AG09319 (cell line): ENCODE measurements around the gene CTDSP1.

- RRBS = no CpG with 5 or more reads among the region's 13 CpGs
Measured at GRCh38 chr2:217650685-217651523, 351.9 kb downstream of the TNS1 start.

DNA sequence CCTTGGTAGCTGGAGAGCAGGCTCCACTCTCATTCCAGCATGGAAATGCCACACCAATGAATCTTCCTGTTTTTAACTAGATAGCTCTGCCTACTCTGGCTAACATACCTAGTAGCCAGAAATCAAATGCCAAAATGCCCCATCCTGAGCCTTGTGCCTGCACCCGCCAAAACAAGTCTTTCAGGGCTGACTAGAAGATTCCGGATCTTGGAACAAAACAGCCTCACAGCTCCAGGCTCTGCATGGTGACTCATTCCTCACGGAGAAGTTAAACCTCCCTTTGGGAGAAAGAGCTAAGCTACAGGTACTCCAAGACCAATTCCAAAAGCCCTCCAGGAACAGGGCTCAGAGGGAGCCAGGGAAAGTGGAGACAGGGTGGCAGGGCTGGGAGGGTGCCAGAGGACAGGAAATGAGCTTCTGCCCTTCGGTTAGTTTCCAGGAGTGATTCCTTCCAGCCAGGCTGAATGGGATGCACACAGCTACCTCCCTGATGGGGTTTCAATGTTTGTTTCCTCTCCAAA is 295.7 kb downstream of the TNS1 start:
- RRBS = no CpG with 5 or more reads among the region's 4 CpGs

GRCh38 chr2:217770297-217770859 is 232.4 kb downstream of the TNS1 start:
- RRBS = no CpG with 5 or more reads among the region's 3 CpGs

- RRBS = no CpG with 5 or more reads among the region's 1 CpG
Measured at GRCh38 chr2:217822174-217822477, 180.7 kb downstream of the TNS1 start.

- RRBS = no CpG with 5 or more reads among the region's 17 CpGs
Measured at GRCh38 chr2:217827254-217828323, 175.2 kb downstream of the TNS1 start.

DNA sequence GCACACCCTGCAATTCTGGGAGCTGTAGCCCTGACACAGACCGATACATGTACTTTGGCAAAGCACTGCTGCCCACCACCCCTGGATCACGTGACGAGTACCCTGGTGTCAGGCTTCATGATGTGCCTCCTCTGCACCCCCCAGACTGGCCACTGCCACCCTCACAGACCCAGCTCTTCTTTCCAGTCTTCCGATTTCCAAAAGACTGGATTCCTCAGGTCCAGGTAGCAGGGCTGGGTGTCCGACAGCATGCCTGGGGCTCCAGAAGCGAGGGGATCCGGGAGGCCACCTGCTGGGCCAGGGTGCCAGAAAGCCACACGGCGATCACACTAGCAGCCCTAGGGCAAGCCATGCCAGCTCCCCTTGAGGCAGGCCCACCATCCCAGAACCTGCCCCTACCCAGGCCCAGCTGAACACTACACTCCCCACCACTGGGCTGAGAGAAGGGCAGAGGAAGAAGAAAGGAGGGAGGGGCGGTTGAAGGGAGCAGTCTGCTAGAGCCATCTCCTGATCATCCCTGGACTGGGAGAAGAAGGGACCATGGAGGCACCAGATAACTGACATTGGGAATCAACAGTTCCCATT is 163.1 kb downstream of the TNS1 start:
- RRBS = no CpG with 5 or more reads among the region's 10 CpGs

DNA sequence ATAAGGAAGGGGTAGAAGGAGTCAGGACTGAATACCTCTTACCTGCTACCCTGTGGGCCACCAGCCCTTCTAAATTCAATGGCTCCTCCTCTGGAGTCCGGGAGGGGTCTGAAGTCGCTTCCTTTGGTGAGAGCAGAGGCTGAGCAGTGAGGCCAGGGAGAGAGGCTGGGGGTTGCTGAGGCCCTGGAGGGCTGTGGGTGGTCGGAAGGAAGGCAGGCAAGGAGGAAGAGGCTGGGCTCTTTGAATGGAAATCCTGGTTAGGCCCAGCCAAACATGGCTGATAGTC is 155.4 kb downstream of the TNS1 start:
- RRBS = no CpG with 5 or more reads among the region's 3 CpGs

DNA sequence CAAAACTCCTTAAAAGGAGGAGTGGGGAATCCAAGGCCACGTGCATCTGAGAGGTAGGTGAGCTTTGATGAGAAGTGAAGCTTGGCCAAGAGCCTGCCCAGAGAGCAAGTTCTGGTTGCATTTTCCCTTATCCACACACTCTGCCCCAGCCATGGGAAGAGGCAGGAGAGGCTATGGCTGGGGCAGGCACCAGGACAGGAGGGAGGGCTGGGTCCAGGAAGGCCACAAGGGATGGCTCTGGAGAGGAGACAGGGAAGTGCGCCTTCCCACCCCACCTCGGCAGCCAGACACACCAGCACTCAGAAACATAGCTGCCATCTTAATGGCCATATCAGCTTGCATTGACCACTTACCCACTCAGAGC is 148.2 kb downstream of the TNS1 start:
- RRBS = no CpG with 5 or more reads among the region's 3 CpGs

DNA sequence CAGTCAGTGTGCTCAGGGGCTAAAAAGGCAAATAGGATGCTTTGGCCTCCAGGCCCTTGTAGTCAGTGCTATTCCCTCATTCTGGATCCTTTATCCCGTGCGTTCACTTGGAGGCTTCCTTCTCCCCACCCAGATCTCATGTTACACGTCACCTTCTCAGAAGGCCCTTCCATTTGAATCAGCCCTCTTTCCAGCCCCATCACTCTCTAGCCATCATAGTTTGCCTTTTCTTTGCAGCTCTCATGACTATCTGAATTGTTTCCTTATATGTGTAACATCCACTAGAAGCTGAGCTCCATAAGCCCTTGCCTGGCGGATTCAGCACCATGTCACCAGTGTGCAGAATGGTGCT is 113.4 kb downstream of the TNS1 start:
- RRBS = no CpG with 5 or more reads among the region's 4 CpGs

GRCh38 chr2:217905280-217906370 is 97.2 kb downstream of the TNS1 start:
- RRBS = no CpG with 5 or more reads among the region's 27 CpGs

GRCh38 chr2:217923381-217924330 is 79.1 kb downstream of the TNS1 start:
- RRBS = no CpG with 5 or more reads among the region's 14 CpGs

DNA sequence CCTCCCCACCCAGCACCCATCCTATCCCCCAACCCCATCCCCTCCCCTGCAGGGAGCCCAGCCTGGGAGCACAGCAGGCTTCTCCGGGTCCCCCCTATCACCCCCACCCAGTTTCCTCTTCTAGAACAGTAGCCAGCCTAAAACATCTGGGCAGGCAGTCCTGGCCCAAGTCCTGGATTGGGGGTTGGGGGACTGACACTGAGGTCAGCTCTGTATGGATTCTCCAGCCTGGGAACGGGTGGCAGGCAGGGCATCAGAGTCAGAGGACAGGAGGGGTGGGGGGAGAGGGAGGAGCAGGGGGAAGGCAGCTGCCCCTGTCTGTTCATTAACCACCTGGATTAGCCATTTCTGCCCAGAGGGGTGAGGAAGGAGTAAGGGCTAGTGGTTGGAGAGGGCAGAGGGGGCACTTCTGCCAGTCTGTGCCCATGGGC is 60.0 kb downstream of the TNS1 start:
- RRBS = no CpG with 5 or more reads among the region's 2 CpGs

- RRBS = no CpG with 5 or more reads among the region's 4 CpGs
Measured at GRCh38 chr2:217975120-217975546, 27.7 kb downstream of the TNS1 start.

- RRBS = no CpG with 5 or more reads among the region's 2 CpGs
Measured at GRCh38 chr2:218237950-218238436, 21.0 kb downstream of the ARPC2 start.

DNA sequence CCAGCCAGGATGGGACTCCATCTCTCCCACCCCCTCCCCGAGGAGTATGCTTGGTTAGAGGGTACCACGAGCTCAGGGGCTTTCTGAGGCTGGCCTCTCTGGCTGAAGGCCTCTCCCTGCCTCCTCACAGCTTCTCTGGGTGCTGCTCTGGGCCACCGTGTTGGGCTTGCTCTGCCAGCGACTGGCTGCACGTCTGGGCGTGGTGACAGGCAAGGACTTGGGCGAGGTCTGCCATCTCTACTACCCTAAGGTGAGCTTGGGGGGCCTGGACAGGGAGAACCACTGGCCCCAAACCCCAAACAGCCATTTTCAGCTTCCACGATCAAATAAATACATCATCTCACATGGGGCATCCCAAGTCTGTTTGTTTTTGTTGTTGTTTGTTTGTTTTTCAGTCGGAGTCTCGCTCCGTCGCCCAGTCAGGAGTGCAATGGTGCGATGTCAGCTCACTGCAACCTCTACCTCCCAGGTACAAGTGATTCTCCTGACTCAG is 3.0 kb downstream of the SLC11A1 start:
- RRBS = no CpG with 5 or more reads among the region's 13 CpGs

DNA sequence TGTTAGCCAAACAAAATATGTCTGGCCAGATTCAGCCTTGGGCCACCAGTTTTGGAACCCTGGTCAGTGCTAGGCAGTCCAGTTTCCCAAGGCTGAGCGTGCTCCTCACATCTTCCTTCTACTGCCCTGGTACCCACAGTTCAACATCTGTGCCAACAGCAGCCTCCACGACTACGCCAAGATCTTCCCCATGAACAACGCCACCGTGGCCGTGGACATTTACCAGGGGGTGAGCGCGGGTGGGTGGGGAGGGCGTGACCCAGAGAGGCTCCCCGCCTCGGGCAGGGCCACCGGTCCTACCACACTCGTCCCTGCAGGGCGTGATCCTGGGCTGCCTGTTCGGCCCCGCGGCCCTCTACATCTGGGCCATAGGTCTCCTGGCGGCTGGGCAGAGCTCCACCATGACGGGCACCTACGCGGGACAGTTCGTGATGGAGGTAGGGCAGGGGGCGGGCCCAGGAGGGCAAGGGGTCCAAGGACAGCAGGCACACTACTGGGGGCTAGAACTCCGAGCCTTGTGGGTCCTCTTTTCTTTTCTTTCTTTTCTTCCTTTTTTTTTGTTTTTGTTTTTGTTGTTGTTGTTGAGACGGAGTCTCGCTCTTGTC is 8.5 kb upstream of the CTDSP1 start:
- RRBS = no CpG with 5 or more reads among the region's 26 CpGs

DNA sequence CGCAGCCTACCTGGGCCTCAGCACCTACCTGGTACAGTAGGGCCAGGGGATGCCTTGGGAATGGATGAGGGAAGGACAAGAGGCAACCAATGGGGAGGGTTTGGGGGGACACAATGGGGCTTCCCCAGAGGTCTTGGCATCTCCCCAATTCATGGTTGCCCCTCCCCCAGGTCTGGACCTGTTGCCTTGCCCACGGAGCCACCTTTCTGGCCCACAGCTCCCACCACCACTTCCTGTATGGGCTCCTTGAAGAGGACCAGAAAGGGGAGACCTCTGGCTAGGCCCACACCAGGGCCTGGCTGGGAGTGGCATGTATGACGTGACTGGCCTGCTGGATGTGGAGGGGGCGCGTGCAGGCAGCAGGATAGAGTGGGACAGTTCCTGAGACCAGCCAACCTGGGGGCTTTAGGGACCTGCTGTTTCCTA is 4.9 kb upstream of the CTDSP1 start:
- RRBS = no CpG with 5 or more reads among the region's 5 CpGs

DNA sequence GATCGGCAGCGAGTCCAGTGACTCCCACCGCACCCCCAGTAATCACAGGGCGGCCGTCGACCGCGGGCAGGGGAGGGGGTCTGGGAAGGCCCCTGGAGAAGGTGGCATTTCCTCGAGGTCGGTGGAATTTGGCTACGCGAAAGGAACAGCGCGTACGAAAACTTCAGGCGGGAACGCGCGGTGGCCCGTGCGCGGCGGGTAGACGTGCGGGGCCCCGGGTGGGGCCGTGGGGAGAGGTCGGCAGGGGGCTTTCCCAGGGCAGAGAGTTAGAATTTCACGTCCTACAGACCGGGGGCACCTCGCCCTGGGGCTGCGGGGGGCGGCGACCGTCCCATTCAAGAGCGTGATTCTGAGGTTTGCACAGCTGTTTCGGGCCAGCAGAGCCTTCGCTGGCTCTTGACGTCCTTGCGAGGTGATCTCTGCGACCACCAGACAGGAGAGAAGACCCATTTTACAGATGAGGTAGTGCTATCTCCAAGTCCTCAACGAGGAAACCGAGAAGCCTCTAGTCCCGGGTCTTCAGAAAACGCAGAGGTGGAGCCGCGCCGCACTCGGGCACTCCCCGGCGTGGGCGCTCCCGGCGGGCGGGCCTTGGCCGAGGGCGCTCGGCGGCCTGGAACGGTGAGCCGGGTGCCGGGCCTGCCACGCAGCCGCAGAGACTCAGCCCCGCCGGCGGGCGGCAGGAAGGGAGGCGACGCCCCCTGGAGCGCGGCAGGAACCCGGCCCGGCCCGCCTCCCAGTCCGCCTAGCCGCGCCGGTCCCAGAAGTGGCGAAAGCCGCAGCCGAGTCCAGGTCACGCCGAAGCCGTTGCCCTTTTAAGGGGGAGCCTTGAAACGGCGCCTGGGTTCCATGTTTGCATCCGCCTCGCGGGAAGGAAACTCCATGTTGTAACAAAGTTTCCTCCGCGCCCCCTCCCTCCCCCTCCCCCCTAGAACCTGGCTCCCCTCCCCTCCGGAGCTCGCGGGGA is at the start of gene CTDSP1:
TSS of gene CTDSP1 (plus strand) at position 856 of the 967 bp plus-strand sequence.
- RRBS = under 1% methylated on average over 36 of the region's 95 CpGs

DNA sequence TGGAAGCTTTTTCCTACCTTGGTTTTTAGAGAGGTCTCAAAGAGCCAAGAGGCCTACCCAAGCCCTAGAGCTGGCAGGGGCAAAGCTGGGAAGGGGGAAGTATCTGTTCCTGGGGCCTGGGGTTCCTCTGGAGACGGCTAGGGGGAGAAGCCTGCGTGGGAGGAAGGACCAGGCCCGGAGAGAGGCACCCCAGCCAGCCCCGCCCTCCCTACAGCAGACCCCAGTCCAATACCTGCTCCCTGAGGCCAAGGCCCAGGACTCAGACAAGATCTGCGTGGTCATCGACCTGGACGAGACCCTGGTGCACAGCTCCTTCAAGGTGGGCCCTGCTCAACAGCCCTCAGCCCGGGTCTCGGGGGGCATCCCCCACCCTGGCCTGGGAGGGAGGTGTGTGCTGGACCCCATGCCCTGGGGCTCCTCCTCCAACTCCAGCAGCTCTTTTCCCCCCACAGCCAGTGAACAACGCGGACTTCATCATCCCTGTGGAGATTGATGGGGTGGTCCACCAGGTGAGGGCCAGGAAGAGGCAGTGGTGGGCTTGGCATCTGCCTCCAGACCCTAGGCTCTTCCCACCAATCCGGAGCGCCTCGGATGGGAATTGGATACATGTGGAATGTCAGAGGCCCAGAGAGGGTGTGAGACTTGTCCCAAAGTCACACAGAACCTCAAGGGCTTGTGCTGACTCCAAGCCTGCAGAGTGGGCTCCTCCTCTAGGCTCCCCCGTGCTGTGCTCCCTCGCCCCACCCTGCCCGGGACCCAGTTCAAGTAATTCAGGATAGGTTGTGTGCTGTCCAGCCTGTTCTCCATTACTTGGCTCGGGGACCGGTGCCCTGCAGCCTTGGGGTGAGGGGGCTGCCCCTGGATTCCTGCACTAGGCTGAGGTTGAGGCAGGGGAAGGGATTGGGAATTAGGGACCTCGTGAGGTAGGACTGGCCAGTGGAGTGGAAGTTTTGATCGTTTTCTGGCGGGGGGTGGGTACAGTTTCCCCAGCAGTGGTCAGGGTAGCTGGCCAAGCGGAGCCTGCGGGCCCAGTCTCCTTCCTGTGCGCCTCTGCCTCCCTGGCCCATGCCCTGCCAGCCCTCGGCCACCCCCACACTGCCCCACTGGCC is 2.6 kb downstream of the CTDSP1 start:
- RRBS = 70% methylated on average over 3 of the region's 26 CpGs

DNA sequence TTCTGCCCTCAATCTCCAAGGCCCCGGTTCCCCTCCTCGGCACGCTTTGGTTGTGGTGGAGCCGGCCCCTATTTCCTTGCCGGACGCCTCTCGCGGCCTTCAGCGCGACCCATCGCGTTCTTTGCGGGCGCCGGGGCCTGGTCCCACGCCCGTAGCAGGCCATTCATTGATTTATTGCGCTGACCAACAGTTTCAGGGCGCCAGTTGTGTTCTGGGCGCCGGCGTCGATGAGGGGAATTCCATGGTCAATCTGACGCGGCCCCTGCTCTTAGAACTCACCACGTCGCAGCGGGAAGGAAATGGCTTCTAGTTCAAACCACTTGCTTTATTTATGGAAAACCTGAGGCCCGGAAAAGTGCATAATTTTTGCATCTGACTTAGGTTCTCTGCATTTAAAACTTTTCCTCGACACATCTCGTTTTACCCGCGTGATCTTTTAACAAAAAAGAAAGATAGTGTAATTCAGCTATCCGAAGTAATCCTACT is 485 bp downstream of the CNOT9 start:
- RRBS = 2% methylated on average over 16 of the region's 34 CpGs